Measurements from ENCODE around the gene FBXW7.

- PRO-cap = no peak
Measured at GRCh38 chr4:150390369-150390782, 191.6 kb upstream of the MAB21L2 start.

DNA sequence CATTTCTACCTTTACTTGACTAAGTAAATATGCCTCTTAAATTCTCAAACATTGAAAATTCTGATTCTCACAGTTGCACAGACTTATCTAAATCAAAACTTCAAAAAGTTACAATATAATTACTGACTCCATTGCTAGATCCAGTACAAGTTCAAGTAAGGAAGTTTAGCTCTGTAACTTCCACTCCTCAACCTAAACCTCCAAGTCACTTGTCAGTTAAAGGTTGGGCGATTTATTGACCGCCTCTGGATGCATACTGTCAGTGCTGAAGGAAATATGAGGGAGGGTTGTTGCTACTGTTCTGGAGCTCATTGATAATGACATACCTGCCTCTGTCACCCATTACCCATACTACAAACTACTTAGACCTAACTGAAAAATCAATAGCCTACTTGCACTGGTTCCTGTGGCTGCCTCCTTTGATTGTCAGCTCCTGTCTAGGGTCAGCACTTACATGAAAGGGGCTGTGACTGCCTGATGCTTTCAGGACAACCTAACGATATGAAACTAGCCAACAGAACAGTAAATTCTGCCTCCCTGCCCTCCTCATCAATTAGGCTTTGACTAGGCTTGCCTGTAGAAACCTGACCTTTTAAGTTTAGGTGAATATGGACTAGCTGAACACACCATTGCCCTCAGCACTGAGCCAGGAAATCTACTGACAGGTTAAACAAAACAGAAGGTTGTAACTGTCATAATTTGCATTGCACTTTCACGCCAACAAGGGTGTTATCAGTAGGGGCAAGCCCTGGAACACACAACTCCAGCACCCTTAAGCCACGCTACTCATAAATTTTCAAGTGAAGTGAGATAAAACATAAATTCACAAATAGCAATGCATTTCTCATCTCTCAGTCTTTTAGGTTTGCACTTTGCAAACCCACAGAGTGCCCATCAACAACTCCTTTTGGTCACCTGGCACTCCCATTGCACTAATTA lies 9.2 kb upstream of the MAB21L2 start:
- PRO-cap = no peak

DNA sequence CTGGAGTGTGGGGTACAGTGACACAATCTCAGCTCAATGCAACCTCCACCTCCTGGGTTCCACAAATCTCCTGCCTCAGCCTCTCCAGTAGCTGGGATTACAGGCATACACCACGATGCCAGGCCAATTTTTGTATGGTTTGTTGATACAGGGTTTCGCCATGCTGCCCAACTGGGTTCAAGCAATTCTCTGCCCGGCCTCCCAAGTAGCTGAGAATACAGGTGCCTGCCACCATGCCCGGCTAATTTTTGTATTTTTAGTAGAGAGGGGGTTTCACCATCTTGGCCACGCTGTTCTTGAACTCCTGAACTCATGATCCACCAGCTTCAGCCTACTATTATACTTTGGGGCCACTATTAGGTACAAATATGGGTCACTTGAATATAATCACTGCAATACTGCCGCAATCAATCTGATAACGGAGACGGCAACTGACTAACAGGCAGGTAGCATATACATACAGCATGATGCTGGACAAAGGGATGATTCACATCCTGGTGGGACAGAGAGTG lies 11.1 kb downstream of the LRBA start:
- PRO-cap = no peak

- PRO-cap = no peak
Measured at GRCh38 chr4:151014150-151014871, 773 bp downstream of the LRBA start.

DNA sequence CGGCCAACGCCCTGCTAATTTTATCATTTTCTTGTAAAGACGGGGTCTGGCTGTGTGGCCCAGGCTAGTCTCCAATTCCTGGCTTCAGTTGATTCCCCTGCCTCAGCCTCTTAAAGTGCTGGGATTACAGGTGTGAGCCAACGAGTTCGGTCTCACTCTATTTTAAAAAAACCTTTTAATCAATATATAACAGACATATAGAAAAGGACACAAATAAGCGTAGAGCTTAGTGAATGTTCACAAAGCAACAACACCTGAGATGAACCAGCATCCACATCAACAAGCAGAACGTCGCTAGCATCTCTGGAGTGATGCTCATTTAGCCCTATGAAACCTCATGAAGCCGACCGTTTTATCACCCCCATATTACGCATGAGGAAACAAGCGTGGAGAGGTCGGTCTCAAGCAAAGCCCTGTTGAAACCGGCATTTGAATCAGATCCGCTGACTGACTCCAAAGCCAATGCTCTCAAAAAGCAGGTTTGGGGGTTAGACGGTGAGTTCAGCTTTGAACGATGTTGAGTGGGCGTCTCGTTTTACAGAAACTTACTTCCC lies 544 bp upstream of the RPS3A start:
- PRO-cap = no peak

GRCh38 chr4:151147088-151147372 lies 47.6 kb downstream of the RPS3A start:
- PRO-cap = no peak

- PRO-cap = no peak
Measured at GRCh38 chr4:151221916-151222615, 54.9 kb upstream of the PRSS48 start.

DNA sequence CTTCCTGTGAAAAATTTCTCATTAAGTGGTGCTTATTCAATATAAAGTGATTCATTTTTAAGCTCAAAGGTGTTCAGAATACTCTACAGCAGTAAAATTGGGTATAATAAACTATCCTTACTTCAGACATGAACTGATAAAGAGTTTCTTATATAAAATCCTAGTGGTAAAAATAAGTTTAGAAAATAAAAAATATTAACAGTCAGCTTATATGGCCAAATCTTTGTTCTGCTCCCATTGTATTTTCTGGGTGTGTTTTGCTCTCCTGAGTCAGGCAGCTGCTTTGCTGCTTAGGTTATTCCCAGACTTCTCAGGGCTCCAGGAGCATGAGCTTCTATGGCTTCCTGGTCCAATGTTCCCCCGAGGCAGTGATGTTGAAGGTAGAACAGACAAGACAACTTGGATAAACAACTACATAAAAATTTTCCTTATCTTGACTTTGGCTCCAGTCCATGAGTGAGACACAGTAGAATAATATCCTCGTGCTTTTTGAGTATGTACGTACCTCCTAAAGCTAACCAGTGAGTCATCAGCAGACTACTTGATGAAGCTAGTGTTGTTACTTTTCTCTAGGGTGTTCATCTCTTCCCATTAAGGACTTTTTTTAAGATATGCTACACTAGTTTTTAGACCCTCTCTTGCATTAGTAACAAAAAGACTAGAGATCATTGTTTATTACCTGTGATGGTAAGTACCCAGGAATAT lies 131.7 kb downstream of the FHIP1A start:
- PRO-cap = no peak

DNA sequence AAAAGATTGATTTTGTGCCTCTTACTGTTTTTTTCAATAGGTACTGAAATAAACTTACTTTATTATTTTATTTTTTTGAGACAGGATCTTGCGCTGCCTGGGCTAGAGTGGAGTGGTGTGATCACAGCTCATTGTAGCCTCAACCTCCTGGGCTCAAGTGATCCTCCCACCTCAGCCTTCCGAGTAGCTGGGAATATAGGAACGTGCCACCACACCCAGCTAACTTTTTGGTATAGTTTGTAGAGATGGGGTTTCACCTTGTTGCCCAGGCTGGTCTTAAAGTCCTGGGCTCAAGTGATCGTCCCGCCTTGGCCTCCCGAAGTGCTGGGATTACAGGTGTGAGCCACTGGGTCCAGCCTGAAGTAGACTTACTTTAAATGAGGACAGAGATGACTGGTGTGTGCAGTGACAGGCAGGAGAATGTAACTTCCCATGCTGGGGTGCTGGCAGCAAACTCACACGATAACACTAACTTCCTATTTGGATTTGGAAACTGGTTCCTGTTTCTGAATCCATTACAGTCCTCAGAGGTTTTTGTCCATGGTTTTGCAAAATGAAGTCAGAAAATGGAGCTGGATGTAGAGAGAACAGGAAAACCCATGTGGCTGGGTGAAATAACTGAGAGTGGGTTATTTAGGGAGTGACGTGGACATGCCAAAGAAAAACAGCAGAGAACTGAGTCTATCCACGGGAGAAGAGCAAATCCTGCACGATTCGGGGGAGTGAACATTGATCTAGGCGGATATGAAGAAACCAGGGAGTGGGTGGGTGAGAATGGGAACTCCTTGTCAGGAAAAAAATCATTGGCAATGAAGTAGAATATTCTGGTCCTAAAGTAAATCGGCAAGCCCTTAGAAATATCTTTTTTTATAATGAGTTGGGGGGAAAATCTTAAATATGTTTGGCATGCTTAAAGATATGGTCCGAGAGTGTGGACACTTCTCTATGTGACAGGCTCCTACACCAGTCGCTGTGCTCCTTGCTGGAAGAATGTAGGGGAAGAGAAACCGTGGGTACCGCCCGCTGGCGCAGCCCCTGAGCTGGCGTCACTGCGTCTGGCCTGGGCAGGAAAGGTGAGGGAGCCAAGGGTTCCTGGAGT lies 95.5 kb downstream of the GATB start:
- PRO-cap = no peak

- PRO-cap = no peak
Measured at GRCh38 chr4:151667991-151668611, 92.7 kb downstream of the GATB start.

GRCh38 chr4:151991335-151992181 lies 230.8 kb upstream of the GATB start:
- PRO-cap = no peak

DNA sequence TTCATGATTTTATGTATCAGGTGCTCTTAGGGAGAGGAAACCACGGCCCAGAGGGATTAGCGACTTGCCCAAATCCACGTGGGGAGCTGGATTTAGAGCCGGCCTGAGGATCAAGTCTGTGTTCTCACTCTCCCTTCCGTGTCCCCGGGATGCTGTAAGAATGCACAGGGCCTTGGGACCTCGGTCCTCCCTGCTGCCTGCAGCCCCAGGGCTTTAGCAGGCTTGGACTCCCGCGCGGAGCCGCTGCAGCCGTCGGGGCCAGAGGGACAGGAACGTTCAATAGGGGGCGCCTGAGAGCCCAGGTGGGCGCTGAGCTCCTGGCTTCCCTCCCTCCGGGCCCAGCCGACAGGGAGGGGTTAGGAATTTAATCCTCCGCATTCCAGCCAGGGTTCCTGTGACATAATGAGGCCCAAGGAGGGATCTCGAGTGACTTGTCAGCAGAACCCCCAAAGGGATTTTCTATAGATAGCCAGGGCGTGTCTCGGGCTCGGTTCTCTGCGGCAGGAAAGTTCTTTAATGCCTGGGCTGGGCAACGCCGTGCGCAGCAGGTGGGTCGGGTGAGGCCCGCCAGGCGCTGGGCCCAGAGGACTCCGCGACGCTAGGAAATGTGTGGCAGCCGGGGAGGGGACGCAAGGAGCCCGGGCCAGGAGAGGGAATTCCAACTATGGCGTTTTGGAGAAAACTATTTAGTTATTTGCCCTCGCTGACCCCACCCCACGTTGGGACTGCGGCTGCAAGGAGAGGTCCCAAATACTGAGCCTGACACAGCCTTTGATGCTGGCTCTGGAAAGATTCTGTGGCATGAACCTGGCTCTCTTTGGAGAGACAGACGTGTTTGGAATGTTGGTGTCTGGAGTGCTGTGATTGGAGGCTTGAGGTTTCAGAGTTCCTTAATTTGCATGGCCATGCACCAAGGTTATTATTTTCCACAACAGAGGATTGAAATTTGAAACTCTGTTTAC lies 285.1 kb upstream of the GATB start:
- PRO-cap = no peak

DNA sequence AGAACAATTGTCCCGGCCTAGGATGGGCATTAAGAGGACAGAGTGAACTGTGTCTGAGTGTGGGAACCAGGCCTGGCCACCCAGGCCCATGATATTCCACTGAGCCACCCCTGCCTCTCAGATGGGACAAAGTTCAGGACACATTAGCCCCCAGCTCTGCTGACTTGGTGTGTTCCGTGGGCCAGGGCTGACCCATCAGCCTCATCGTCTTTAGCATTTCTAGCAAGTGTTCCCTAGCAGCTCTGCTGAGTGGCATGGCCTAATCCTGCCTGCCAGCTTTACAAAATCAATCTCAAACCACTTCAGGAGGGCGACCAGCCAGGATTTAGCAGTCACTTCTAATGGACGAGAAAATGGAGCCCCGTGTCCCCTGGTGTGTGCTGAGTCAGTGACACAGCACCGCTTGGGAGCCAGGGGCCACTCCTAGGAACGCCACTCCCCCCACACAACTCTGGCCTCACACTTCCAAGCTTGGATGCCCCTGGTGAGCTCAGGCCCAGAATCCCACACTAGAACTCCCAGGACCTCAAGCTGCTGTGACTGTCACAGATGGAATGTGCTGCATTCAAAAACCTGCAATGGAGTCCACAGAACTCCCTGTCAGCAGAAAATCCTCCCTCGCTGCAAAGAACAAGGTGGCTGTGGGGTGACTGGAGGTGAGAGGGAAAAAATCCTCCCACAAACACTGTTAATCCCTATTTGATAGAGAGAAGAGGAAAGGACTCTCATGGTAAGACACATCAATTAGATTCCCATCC lies 311.2 kb upstream of the GATB start:
- PRO-cap = no peak

GRCh38 chr4:152531103-152531985 lies 4.5 kb downstream of the FBXW7 start:
- PRO-cap = no peak

GRCh38 chr4:152535440-152535693 lies 525 bp downstream of the FBXW7 start:
- PRO-cap = no peak

DNA sequence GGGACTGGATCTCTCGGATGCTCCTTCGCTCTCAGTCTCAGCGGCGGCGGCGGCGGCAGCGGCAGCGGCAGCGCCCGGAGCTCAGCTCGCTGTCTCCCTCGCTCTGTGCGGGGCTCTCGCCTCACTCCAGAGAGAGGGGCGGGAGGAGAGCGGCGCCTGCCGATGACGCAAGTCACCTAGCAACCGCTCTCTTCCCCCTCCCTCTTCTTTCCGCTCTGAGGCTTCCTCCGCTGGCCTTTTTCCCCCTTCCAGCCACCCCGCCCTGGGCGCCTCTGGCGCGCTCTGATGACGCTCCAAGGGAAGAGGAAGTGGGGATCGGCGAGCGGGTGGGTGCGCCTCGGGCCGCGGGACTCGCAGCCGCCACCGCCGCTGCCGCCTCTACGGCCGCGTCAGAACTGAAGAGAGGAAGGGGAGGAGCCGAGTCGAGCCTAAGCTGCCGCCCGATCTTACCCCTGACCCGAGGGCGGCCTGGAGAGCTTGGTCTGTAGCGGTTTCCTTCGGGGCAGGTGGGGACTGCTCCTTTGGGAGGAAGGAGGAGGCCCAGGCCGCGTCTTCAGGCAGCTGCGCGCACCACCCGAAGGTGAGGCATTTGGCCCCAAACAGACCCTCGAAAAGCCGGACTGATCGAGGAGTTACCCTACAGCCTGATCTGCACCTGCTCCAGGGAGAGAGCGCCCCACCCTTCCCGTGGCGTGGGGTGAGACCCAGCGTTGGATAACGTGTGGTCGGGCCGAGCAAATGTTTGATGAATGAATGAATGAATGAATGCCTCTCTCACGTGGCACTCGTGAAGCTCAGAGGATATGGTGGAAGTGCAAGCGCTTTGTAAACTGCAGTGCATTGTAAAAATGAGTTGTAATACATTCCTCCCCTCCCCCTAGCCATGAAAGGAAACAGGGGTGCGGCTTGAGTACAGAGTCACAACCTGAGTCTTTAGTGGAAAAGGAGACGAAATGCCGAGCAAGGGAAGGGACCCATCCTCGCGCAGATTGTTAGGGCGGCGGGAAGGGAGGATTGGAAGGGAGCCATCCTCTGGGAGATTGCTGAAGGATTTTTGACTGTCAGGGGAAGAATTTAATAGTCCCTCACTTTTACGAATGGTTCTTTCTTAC lies at the start of gene FBXW7:
Gene FBXW7, minus strand, starts transcription at position 134 of the 1,112 bp plus-strand sequence.
- PRO-cap = bidirectional peak, plus-strand start at position 301 of the sequence, minus-strand start at position 126 of the sequence; unidirectional peak, plus-strand start at position 936 of the sequence

- PRO-cap = no peak
Measured at GRCh38 chr4:152697639-152698232, 17.9 kb upstream of the TMEM154 start.

DNA sequence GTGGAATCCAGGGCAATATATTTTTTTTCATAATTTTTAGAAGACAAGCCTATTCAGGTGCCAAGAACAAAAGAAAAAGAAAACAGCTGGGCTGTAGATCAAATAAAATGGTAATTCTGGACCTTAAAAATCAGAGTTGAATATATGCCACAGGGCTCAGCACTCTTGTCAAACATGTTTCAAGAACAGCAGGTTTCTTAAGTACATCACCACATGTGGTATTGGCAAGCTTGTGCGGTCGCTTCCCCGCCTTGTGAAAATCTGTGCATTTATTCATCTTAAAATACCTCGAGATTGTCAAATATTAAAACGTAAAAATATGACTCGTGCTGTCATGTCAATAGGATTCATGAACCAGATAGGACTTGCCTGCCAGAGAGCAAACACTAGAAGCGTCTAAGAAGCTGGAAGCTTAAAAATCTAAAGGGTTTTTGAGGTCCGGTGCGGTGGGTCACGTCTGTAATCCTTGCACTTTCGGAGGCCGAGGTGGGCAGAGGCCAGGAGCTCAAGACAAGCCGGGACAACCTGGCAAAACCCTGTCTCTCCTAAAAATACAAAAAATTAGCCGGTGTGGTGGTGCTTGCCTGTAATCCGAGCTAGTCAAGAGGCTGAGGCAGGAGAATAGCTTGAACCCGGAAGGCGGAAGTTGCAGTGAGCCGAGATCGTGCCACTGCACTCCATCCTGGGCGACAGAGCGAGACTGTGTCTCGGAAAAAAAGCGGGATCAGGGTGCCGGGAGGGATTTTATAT lies 40.1 kb upstream of the TMEM154 start:
- PRO-cap = no peak

DNA sequence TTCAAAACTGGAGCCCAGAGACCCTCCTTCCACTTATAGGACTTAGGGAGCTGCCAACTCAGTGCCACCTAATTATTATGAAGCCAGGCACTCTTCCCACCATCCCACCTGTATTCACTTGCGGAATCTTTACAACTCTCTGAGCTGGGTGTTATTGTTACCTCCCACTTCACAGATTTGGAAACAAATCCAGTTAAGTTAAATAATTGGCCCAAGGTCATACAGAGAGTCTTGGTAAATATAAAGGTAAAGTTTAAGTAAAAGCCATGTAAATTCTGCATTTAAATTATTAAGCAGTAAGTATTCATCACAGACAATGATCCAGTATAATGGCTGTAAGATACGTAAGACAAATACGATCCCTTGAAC lies 42.1 kb downstream of the TIGD4 start:
- PRO-cap = no peak

- PRO-cap = no peak
Measured at GRCh38 chr4:153154035-153154523, 50.2 kb upstream of the TRIM2 start.